UCH-1 (cell line): ENCODE data around the genes EVX2, HOXD13 and HNRNPA3.

- RRBS, result no CpG with 5 or more reads among the region's 1 CpG
Measured at GRCh38 chr2:174611343-174611749, 13.7 kb upstream of the WIPF1 start.

DNA sequence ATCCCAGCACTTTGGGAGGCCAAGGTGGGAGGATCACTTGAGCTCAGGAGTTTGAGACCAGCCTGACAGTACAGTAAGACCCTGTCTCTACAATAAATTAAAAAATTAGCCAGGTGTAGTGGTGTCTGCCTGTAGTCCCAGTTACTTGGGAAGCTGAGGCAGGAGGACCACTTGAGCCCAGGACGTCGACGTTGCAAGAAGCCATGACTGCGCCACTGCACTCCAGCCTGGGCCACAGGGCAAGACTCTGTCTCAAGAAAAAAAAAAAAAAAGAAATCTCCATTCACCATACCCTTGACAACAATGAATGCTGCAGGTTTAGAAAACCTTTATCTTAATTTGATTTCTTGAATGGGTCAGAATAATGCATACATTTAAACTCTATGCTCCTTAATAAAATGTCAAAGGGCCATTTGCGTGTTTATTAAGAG, 22.1 kb upstream of the WIPF1 start:
- RRBS, result no CpG with 5 or more reads among the region's 5 CpGs

DNA sequence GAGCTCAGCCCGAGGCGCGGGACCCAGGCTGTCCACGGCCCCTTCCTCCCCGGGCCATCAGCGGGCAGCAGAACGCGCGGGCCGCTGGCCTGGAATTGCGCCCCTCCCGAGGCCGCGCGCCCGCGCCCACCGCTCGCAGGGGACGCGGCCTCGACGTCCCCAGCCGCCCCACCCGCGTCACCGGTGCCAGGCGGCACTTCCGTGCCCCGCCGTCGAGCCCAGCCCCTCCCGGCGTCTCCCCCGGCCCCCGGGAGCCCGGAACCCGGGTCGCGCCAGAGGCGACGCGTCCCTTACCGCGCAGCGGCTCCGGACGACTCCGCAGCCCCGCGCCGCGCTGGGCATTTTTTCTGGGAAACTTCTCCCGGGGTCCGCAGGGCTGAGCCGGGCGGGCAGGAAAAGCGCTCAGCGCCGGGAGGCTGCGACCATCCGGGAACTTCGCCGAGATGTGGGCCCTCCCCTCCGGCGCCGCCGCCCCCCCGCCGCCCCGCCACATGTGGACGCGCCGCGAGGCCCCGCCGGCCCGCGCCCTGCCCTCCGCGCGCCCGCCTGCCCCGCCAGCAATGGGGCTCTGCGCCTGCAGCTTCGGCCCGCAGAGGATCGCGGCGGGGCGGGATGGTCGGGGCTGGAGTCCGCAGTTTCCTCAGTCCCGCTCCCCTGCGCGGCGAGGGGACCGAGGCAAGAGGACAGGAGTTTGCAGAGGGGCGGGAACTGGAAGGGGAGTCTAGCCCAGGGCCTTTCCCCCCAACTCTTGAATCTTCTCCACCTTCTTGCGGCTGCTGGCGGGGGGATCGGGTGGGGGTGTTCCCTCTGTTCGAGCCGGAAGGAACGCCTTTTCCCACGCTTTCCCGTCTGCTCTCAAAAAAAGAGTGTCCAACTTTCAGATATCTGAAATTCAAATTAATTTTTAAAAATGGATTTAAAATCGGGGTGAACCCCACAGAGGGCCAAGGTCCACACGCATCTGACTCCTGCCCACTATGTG, 81.5 kb downstream of the CHRNA1 start:
- RRBS, result 2% methylated on average over 47 of the region's 109 CpGs

- RRBS, result no CpG with 5 or more reads among the region's 4 CpGs
Measured at GRCh38 chr2:174787435-174788112, 23.3 kb upstream of the CHRNA1 start.

DNA sequence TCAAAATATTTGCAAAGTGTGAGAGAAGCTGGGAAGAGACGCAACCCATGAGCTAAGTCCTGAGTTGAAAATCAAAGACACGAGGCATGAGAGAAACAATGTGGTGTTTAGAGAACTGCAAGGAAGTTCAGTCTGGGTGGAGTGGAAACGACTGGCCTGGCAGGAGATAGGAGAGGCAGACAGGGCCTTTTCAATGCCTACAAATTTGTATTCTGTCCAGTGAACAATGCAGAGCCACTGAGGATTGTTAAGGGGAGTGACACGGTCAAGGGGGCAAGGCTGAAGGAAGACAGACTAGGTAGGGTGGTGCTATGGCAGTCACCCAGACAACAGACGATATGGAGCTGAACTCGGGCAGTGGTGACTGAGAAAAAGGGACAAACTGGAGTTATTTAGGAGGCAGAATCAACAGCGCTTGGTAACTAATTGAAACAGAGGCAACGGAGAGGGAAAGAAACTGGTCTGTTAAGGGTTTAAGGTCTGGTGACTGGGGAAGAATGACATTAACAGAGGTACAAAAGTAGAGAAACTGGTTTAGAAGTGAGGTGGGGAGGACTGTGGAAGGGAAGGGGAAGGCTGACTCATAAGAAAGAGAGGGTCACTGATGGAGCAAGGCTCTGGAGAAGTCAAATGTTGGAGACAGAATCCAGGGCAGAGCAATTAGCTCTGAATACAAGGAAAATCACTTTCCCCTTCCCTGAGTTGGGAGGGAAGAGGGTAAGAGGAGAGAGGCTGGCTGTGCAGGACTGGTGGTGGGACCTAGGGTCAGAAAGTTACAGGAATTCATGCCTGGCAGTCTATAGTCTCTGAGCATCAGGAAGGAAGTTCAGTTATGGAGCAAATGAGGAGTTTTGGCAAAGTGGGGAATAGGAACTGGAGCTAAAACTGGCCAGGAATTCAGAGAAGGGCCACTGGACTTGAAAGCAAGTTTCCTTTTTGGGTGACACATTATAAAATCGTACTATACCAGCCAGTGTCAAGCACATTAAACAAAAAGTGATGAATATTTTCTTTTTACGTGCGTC, 63.4 kb upstream of the CHRNA1 start:
- RRBS, result no CpG with 5 or more reads among the region's 11 CpGs

- RRBS, result no CpG with 5 or more reads among the region's 1 CpG
Measured at GRCh38 chr2:174836594-174836973, 72.3 kb upstream of the CHRNA1 start.

DNA sequence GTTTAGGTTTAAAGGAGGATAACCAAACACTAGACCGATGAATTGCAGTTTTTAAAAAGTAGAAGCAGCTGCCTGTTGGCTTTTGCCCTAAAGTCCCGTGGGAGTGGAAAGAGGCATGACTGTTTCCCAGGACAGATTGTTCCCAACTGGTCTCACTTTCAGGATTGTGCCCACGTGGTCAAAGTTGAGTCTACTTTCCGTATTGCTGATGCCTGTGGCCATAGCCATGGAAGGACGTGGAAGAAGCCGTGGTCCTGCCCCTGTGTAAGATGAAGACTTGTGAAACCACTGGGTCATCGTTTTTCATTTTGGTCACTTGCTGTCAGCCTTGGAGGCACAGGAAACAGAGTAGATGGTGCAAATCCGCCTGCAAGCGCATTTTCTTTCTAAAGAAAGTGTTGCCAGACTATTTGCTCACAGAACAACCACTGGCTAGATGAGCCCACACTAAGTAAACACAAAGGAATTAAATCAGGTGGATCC, 23.0 kb upstream of the CHN1 start:
- RRBS, result no CpG with 5 or more reads among the region's 9 CpGs

DNA sequence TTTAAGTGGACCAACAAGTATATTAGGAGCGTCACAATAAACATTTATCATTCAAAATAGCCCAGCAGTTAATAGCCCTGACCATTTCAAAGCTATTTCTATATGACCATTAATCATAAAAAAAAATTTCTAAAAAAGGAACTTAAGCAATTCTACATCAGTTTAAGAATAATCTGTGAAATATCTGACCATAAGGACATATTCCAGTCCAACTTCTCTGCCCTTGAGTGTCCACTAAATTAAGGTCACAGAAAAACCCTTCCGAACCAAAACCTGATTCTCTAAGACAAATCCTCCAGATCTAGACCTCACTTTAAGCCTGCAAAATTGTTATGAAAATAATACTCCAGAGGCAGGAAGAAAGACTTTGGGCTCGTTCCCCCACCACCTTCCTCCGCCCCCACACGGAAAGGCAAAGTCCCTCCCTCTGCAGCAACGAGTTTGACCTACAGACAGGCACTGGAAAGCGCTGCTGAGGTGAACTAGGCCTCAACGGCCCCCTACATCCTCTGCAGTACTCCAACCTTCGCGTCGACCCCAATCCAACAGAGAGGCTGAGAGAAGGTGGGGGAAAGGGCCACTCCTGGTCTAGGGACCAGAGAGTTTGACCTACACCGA, 893 bp downstream of the ATP5MC3 start:
- RRBS, result no CpG with 5 or more reads among the region's 12 CpGs

- RRBS, result no CpG with 5 or more reads among the region's 18 CpGs
Measured at GRCh38 chr2:175487717-175487969, 306.1 kb upstream of the ATP5MC3 start.

- RRBS, result 24% methylated on average over 3 of the region's 20 CpGs
Measured at GRCh38 chr2:176002591-176003177, 617 bp upstream of the LNPK start.

DNA sequence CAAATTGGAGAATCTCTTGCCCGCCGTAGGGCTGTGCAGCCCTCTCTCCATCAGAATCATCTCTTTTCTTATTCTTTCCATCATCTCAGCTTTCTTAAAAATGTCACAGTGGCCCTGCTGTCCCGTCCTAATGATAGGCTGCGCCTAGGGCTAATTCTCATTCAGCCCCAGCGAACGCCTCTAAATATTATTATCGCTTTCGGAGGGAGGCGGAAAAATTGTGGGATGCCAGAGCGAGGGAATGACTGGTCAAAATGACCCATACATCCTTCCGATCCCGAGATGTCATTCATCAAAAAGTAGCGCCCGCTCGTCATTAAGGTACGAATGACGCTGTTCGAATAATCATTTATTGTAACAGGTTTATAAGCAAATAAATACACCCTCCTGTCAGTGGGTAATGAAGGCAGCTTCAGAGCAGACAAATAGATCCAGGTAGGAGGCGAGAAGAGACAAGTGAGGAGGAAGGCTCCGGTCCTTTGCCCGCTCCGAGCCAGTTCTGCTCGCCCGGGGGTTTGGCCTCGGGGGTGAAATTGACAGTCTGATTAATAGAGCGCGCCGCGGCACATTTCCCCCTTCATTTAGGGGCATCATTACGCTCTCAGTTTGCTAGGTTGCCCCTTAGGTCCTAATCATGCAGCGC, at the start of gene EVX2:
Gene EVX2, minus strand, starts transcription at position 270 of the 643 bp plus-strand sequence.
- RRBS, result no CpG with 5 or more reads among the region's 31 CpGs

GRCh38 chr2:176092566-176093614, at the start of gene HOXD13:
TSS of gene HOXD13 (plus strand) at chr2:176092721.
- RRBS, result 6% methylated on average over 57 of the region's 120 CpGs

DNA sequence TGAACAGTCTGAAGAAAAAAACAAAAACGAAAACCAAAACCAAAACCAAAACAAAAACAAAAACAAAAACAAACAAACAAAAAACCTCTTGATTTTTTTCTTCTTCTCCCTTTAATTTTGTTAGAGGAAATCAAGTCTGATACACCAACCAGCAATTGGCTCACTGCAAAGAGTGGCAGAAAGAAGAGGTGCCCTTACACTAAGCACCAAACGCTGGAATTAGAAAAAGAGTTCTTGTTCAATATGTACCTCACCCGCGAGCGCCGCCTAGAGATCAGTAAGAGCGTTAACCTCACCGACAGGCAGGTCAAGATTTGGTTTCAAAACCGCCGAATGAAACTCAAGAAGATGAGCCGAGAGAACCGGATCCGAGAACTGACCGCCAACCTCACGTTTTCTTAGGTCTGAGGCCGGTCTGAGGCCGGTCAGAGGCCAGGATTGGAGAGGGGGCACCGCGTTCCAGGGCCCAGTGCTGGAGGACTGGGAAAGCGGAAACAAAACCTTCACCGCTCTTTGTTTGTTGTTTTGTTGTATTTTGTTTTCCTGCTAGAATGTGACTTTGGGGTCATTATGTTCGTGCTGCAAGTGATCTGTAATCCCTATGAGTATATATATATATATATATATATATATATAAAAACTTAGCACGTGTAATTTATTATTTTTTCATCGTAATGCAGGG, 2.4 kb downstream of the HOXD10 start:
- RRBS, result 0% methylated on average over 4 of the region's 24 CpGs

GRCh38 chr2:176148688-176149260, 2.6 kb upstream of the HOXD4 start:
- RRBS, result no CpG with 5 or more reads among the region's 11 CpGs

- RRBS, result no CpG with 5 or more reads among the region's 22 CpGs
Measured at GRCh38 chr2:176149983-176150776, 1.2 kb upstream of the HOXD4 start.

GRCh38 chr2:176177576-176178564, 10.6 kb upstream of the HOXD1 start:
- RRBS, result no CpG with 5 or more reads among the region's 65 CpGs

DNA sequence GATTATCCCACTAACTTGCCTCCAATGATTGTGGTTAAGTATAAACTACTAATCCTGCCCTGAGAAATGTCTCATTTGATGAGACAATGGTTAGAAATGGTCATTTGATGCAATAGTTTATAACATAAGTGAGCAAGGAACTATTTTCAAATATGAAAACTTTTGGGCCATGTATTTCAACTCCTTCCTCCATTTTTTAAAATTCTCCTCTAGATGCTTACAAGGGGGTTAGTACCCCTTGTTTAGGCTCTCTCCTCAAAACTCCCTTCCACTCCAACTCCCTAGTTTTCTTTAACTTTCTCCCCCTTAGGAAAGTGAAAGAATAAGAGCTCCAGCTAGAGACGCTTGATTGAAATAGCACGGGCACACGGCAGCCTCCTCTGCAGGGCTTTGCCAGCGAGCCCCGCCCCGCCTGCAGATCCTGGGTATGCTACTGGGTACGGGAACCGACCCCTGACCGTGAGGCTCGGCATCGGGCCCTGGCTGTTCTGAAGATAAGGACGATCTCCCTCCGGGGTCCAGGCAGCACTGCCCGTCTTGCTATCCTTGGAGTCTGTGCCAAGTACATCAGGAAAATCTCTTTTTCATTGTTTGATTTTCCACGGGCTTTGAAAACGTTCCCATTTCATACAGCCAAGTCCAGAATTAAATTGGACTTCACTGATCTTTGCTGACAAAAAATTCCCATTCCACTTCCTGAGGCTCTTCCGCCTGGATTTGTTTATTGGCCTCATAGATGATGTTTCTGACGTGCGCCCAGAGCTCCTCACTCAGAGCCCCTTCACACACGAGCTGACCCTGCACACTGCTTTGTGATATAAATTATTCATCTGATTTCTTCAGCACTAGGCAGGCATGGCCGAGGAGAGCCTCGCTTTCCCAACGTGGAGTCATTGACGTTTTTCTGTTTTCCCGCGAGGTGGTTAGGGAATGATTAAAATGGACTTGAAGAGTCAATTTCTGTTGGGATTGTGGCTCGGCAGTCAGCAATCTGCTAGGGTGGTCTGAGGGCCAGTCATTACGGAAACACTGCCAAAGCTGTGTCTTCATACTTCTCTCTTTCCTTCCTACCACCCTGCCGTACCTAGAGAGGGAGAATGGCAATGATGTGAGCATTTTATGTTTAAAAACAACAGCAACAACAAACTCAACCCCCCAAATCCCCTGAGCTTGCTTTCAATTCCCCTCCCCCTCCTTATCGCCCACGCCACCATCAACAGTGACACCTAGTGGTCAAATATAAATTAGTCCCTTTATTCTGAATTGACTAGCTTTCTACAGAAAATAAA, 284.6 kb downstream of the MTX2 start:
- RRBS, result no CpG with 5 or more reads among the region's 31 CpGs

GRCh38 chr2:176891854-176892516, 320.6 kb upstream of the HNRNPA3 start:
- RRBS, result no CpG with 5 or more reads among the region's 3 CpGs

GRCh38 chr2:177212518-177213606, at the start of gene HNRNPA3:
TSS of gene HNRNPA3 (plus strand) at chr2:177212794.
- RRBS, result 3% methylated on average over 29 of the region's 119 CpGs

- RRBS, result no CpG with 5 or more reads among the region's 6 CpGs
Measured at GRCh38 chr2:177247891-177248487, 16.5 kb downstream of the NFE2L2 start.